LHCN-M2 (cell line): Measurements from ENCODE around the genes PDE3A and IAPP.

GRCh38 chr12:16609936-16610894 lies 4.3 kb upstream of the LMO3 start:
- RAMPAGE, long total RNA = no peak

DNA sequence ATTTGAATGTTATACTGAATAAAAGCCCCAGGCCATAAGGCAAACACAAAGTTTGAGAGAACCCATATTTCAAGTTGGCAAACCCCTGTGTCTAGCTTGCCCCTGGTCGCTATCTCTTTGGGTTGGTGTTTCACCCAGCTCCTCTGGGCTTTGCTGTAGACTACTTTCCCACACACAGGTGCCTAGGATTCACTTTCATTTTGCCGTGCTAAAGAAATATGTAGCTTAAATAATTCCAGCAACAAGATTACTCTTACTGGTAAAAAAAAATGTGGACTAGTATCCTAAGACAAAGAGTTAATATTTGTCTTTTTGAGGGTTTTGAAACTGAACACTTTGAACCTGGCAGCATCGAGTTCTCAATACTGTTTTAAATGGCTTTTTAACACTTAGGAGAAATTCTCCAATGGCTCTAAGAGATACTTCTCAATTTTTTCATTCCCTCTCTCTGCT lies 5.3 kb upstream of the LMO3 start:
- RAMPAGE, long total RNA = no peak

DNA sequence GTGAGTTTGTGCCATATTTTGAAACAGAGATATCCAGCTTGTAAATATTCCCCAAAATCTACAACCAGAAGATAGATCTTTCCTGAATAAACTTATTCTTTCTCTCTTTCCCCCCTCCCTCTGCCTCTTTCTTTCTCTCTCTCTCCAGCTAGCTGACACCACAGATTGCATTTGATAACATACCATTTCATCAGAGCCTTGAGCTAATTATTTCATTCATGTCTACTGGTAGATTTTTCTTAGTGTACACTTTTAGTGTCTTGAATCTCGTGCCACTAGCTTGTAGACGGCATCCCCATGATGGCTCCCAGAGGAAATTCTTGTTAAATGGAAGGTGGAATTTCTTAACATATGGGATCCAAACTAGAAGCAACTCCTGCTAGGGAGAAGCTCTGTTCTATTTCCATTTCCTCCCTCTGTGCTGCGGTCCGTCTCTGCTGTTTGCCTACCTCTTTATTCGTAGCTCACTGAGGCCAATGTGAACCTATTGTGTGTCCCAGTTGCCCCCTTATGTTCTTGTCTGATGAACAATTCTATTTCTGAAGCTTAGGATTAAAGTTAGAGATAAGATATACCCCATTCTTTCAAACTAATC lies 491 bp downstream of the PIK3C2G start:
- RAMPAGE, long total RNA = no peak

DNA sequence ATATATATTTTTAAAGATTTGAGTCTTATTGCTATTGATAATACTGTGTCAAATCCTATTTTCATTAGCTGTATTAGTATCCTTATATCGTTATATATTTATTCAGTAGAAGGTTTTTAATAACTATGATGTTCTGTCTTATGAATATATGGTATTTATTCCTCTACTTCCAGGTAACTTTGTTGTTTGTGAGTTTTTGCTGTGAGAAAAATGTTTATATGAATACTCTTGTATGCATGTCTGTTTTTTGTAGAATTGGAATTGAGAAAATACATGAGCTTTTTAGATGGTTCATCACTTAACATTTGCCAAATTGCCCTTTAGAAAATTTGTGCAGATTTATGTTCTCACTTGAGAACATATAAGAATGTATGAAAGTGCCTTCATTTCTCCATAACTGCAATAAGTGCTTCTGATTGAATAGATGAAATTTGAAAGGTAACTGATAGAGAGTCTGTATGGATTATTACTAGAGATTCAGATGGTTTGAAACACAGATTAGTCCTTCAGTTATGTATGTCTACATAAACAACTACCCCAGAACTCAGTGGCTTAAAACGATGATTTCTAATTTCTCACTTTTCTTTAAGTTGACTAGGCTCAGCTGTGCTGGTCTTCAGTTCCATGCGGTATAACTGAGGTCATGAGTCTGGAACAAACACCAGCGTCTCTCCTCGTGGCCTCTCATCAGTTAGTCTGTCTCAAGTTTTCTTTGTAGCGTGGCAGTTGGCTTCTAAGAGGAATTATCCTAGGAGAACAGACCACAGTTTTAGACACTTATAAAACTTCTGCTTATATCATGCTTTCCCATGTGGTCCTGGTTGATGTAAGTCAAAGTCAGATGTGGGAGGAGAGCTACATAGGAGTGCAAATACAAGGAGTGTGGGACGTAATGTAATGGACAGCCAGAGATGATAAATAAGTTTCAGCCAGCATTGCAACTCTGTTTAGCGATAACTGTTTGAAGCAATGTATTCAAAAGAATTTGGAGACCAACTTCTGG lies 14.5 kb downstream of the PLEKHA5 start:
- RAMPAGE, long total RNA = no peak

DNA sequence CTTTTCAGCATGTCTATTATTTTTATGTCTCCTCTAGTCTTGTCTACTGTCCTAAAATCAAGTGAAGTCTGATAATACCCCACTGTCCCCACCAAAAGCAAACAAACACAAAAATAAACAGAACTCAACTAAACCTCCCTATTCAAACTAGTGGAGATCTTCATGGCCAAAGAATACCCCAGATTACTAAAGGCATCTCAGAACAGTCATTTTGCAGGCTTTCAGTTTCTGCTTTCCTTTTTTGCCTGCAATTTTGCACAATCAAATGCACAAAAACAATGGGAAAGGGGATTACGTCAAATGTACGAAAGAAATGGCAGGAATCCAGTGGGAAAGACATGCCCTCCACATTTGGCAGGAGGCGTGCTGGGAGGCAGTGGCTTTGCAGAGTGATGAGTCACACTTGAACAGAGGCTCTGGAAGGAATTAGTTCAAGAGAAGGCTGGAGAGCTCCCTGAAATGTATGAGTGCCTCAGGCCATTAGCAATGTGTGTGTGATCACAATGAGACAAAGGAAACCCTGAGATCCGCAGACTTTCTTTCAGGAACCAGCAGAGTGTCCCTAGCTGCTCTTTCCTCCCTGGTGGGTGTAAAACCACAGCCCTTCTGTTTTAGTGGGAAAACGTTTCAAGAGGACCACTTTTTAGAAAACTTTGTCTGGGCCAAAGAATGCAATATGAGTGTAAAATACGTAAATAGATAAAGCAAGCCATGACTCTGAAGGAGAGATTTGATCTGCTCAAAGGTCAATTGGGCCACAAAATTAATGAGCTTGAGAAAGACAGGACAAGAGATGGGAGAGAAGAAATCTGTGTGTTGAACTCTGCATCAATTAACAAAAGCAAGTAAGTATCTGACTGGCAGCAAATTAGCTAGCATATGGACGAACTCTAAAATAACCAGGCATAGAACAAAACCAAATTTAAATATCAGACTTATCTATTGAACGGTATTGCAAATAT lies 155.6 kb upstream of the PDE3A start:
- RAMPAGE, long total RNA = no peak

GRCh38 chr12:20367899-20368626 lies at the start of gene PDE3A:
Gene PDE3A (plus strand): TSS chr12:20368537.
- RAMPAGE, long total RNA = no peak

DNA sequence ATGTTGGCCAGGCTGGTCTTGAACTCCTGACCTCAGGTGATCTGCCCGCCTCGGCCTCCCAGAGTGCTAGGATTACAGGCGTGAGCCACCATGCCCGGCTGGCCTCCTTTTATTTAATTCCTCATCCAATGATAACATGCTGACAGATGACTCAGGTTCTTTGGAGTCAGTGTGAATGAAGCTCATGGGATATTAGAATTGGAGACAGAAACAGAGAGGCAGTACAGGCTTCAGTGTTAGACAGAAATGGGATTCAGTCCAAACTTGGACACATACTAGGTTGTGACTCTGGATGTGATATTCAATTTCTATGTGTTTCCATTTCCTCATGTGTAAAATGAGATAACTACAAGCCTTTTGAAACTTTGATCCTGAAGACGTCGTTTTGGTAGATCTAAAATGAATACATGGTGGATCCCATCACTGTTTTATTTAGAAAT lies 47.3 kb downstream of the PDE3A start:
- RAMPAGE, long total RNA = no peak

DNA sequence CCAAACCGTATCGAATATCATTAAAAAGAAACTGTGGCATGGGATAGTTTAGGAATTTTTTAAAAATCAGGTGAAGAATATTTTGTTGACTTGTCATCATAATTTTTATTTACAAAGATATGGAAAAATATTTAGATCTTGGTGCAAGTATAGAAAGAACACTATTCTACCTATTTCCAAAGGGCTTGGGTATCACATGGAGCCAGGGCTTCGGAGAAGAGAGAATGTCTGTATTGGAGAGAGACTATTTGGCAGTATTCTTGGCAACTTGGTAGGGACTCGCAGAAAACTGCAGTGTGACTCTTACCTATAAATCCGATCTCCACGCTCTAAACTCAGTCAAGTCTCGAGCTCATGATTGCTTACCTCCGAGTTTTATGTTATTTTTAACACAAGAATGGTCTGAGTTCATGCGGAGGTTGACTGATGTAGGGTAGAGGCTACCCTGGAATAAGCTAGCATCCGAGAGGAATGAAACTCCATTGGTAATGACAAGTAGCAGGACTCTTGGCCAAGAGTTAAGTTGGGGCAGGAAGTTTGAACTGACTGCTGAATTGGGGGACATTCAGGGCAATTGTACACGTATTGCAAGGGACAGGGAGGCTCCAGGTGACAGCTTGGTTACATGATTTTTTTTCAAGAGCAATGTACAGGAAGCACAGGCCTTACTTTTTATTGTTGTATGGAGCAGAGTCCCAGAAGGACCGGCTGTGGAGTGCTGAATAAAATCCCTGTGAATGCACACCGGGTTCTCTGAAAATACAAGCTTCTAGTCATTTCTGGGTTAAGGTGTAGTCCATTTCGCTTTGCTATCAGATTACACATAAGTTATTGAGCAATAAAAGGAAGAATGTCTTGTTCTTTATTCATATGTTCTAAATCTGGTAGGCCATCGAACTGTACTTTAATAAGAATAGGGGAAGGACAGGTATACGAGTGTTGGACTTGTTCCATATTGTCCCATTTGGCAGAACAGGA lies 52.0 kb downstream of the PDE3A start:
- RAMPAGE, long total RNA = no peak

DNA sequence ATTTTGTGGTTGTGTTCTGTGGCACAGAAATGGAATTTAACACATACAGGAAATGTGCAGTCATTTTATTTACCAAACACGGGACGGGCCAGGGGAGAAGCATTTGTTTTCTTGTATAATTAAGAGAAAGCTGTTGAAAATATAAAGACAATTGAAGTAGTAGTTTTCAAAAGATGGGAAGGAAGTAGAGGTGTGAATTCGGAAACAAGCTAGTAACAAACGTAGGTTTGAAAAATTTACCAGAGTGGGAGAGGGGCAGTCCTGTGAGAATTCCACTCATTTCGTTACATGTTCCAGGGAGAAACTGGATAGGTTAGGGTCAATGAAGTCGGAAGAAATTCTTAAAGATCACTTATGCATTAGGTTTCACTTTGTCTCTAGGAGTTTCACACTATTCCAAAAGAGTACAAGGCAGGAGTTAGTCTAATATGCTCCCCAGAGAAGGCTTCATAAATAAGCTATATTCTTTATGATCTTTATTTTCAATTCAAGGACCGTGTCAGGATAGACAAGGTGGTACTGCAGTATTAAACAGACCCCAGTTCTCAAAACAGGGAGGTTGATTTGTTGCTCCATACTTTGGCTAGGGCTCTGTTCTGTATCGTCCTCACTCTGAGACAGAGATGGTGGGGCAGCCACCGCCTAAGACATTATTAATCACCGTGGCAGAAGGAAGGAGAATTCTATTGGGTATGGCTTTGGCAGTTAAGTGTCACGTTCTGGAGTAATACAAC lies 117.2 kb upstream of the SLCO1C1 start:
- RAMPAGE, long total RNA = no peak

DNA sequence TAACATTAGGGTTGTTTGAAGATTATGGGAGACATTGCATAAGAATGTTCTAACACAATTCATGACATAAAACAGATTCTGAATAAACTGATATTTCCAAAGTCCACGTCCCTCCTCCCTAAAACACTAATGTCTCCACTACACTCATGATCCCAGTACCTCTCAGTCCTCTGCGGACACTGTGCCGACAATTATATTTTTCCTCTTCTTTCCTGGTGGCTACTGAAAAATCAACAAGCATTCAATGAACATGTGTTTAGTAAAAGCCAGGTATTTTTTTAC lies 18.7 kb upstream of the IAPP start:
- RAMPAGE, long total RNA = no peak

GRCh38 chr12:21372726-21373020 lies at the start of gene IAPP:
Gene IAPP (plus strand): TSS chr12:21372902.
- RAMPAGE, long total RNA = no peak

GRCh38 chr12:21764014-21764500 lies 10.4 kb downstream of the KCNJ8 start:
- RAMPAGE, long total RNA = no peak

DNA sequence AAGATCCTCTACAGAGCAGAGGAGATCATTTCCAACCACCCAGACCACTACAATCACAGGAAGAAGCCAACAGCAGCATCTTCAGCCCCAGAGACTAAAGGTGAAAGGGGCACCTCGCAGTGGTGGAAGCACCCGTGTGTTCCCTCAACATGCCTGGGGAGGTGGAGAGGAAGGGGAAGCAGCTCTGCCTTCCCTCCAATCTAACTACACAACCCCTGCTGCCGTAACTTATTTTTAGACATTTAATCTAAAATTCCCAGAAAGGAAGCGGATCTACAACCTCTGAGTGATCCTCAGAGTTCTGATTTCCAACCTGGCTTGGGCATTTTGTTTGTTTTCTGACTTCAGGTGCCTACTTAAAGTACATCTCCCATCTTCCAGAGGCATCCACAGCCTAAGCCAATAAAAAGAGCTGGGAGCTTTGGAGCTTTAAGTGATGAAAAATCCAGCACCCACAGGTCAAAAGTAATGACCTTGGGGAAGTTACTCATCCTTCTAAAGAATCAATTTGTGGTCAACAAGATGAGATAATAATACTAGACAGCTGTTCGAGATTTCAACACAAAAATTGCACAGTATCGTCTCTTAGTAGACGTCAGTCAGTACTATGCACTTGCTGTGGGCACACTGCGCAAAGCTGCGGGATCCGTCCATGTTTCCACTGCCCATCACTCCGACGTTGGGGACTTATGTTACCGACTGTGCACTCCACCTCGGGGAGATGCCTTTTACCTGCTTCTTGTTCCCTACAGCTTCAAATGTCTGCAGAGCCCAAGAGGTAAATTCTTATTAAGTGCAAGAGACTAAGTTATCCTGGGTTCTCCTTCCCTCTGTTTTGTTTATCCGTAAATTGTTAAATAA lies 1.4 kb downstream of the ST8SIA1 start:
- RAMPAGE, long total RNA = no peak

- RAMPAGE, long total RNA = no peak
These were observed 79.9 kb downstream of the C2CD5 start for GRCh38 chr12:22464153-22465044.

DNA sequence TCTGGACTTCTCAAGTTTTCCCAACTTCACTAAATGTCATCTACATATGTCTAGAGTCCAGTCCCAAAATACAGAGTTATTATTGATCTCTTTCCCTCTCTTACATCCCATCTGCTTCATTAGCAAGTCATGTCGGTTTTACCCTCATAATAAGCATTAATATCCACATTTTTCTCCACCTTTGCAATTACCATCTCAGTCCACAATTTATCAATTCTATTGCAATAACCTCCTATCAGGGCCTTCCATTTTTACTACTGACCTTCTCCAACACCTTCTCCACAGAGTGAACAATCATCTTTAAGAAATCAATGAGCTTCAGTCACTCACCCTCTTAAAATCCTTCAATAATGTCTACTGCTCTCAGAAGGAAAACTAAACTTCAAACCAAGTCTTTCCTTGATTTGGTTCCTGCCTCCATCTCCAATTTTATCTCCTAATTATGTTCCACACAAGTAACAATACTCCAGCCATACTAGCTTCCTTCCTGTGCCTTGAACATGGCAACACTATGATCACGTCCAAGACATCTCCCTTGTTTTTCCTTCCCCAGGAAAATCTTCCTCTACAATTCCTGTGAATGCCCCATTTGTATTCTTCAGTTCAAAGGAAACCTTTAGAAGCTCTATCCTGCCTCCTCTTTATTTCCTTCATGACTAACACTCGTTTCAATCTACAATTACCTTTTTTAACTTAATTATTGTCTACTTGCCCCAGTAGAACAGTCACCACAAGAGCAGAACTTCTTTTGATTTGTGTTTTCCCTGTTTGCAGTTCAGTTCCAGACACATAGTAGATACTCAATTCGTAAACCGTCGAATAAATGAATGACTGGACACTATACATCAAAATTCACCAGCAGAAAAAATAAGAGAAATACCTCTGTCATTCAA lies 151.6 kb upstream of the SOX5 start:
- RAMPAGE, long total RNA = no peak

- RAMPAGE, long total RNA = no peak
These were observed 397.5 kb downstream of the BCAT1 start for GRCh38 chr12:24551366-24551767.

GRCh38 chr12:24814748-24815613 lies 133.9 kb downstream of the BCAT1 start:
- RAMPAGE, long total RNA = no peak

DNA sequence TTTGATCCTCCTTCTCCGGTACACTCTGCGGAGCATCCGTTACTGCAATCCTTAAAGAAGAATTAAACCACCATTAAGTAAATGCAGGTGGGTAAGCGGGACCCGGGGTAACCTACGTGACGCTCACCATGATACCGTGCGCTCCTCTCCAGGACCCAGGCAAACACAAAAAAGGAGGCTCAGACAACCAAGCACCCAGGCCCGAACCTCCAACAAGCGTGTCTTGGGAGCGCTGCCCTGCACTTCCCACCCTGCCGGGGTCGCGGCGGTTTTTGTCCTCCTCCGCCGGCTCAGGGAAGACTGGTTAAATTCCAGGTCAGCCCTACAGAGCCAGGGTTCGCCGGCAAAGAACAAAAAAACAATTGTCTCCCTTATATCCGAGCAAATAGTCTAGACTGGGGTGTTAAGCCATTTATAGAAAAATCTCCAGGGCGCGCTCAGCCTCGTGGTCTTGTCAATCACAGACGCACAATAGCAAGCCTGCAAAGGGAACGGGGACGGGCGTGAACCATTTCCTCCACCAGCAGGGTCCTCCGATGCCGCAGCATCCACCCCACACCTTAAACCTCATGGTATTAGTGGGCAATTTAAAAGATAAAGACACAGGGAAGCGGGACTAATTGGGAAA lies 47.0 kb downstream of the BCAT1 start:
- RAMPAGE, long total RNA = no peak

DNA sequence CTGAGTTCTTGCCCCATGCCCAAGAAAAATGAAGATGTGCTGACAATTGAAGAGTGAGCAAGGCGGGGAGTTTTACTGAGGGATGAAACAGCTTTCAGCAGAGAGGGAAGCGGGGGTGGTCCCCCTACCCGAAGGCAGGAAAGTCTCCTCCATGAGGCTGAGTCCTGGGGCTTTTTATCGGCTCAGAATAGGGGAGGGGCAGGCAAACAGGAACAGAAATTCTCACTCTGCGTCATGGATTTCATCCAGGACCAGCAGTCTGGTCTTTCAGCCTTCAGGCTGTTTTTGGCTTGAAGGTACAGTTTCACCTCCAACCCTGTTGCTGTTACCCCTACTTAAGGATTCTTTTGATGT lies 3.0 kb upstream of the BCAT1 start:
- RAMPAGE, long total RNA = no peak

DNA sequence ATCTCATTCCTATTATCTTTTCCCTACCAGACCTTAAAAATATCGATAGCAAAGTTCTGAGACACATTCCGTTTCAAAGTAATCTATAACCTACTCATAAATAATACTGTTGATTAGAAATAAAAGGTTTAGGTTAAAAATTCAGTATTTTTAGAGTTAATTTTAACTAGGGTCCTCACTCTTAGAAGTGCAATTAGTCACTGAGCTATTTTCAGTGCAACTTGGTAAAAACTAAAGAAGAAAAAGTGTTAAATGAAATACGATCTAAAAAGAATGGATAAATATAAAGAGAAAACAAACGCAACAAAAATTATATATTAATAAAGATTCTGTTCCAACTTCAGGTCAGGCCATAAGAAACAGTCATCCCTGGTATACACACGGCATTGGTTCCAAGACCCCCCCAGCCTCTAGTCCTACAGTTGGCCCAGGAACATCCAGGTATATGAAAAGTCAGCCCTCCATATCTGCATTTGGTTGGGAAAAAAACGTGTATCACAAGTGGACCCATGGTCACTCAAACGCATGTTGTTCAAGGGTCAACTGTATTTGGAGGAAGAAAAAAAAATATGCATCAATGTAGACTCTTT lies 19.0 kb downstream of the KRAS start:
- RAMPAGE, long total RNA = no peak